ENCODE results near the gene HSPH1.

DNA sequence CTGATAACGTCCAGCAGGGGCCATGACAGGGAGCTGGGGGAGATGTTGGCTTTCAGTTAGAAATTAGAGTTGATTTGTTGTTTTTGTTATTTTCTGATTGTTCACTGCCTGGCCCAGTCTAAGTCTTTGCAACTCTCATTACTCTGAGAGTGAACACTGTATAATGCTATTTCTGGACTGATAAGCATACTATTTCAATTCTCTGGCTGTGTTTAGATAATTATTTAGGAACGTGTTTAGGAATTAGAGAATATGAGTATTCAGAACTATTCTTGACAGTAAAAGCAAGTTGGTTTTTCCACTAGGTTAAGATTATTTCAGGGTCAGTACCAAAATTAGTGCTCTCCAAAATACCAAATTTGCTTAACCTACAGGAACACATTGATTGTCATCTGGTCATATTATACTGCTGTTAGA, 158.4 kb downstream of the SLC7A1 start:
- CAGE, long polyA plus RNA: no peak
- RRBS: no CpG with 5 or more reads among the region's 2 CpGs

DNA sequence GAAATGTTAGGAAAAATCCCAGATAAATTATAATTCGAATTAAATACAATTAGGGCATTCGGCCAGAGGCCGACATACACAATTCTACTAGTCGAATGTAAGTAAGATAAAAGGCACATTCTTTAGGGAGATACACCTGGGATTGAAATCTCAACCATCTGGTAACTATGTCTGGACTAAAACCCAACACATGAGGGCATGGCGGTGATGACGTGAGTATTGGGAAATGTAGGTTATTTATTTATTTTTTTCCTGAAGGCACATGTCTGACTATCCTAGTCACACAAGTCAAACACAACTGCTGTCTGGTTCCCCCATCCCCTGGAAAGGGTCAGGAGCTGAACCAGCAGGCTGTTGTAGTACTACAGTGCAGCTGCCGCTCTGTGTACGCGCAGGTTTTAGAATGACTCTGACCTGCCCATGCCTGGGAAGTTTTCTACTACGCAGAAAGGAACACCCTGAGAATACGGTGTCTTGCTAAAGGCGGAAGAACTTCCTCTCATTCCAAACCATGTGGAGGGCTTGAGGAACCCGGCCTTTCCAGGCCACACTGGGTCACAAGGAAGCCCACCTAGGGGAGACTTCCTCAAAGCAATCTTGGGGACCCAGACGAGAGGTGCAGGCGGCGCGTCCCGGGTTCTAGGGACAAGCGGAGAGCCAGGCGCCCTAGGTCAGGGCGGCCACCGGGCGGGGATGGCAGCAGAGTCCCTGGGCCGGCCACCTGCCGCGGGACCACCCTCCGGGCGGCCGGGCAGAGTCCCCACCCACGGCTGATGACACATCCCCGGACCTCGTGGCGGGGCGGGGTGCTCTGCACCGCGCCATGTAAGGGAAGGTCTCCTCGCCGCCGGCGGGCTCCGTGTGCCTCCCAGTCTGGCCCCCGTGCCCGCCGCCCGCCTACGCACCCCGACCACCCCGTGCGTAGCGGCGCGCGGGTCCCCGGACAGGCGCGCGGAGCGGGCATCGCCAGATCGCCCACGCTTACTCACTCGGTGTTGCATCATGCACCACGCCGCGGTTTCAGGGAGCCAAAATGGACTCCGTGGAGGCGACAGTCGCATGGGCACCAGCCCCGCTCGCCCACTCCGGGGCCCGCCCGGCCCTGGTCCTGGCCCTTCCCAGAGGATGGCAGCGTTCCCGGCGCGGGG, 959 bp downstream of the SLC7A1 start:
- CAGE, long polyA plus RNA: no peak
- RRBS: 2% methylated on average over 36 of the region's 77 CpGs

DNA sequence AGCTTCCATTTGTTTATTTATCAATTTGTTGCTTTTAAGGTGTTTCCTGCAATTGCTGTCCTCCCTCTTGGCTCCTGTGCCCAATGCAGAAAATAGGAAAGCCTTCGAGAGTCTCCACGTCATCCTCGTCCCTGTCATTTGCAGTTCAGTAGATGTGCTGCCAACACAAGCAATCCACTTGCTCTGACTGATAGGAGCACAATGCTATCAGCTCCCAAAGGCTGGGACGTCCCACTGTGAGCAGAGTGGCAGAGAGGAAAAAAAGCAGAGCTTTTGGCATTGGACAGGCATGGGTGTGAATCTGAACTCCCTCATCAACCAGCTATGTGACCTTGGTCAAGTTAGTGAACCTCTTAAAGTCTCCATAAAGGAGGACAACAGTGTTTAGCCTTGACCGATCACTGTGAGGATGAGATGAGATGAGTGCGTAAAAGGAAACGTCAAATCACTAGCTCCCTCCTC, 10.7 kb upstream of the SLC7A1 start:
- CAGE, long polyA plus RNA: no peak
- RRBS: no CpG with 5 or more reads among the region's 7 CpGs

DNA sequence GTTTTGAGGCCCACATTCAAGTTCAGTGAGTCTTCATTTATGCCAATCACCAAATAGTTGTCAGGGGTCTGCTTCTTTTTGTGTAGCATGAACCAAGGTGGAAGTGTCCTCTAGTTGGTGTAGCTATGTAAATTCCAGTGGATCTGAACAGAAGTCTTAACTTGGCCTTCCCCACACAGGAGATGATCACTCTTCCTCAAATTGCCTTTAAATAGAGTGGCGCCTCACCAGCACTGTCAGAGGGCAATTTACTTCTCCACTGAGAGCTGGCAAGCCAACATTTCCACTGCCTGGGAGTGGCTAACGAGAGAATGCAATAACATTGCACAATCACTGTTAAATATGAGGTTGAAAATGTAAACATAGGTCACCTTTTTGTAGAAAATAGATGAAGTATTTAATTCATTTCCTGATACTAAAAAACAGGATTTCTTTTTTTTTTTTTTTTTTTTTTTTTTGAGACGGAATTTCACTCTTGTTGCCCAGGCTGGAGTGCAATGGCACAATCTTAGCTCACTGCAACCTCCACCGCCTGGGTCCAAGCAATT, 55.4 kb upstream of the UBL3 start:
- CAGE, long polyA plus RNA: no peak
- RRBS: no CpG with 5 or more reads among the region's 4 CpGs

GRCh38 chr13:29935309-29936110, 85.1 kb upstream of the UBL3 start:
- CAGE, long polyA plus RNA: no peak
- RRBS: no CpG with 5 or more reads among the region's 11 CpGs

- CAGE, long polyA plus RNA: no peak
- RRBS: no CpG with 5 or more reads among the region's 14 CpGs
Observed at GRCh38 chr13:30132504-30132912, 174.8 kb downstream of the KATNAL1 start.

GRCh38 chr13:30133374-30133835, 173.9 kb downstream of the KATNAL1 start:
- CAGE, long polyA plus RNA: no peak
- RRBS: no CpG with 5 or more reads among the region's 16 CpGs

- CAGE, long polyA plus RNA: no peak
- RRBS: no CpG with 5 or more reads among the region's 6 CpGs
Observed at GRCh38 chr13:30154256-30154417, 153.2 kb downstream of the KATNAL1 start.

DNA sequence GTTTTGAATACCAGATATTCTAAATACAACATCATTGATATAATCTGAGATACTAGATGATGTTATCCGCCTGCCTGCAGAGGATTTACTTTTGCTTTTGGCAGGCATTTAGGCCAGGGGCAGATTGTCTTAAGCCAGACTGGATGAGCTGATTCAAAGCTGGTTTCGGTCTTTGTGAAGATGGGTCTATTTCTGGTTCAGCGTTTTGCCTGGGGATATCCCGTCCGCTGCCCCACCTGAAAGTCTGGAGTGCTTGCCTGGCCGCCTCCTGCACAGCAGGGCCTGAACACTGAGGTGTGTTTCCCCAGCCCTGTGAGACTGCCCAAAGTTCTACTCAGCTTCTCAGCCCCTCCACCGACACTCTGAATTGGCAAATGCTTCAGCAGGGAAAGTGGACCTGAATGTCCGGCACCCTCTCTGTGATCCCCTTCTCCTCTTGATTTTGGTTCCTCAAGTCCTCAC, 149.7 kb downstream of the KATNAL1 start:
- CAGE, long polyA plus RNA: no peak
- RRBS: 100% methylated on average over 1 of the region's 8 CpGs

DNA sequence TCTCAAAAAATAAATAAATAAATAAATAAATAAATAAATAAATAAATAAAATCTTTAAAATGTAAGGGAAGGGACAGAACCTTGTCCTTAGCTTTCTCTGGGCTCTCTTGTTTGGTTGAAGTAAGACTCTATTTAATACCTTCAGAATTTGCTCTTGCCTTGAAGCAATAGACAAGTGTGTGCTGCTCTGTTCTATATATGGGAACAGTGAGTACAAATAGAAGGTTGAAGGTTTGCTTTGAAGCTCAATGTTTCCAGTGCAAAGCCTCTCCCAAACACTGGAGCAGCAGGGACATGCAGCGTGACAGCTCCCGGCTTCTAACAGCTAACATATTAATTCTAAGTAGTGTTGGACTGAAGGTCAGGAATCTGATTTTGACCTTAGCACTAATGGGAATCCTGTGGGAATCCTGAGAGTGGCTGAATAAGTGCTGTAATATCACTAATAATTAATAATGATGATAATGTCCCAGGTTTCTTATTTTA, 16.9 kb upstream of the UBE2L5 start:
- CAGE, long polyA plus RNA: no peak
- RRBS: no CpG with 5 or more reads among the region's 2 CpGs

DNA sequence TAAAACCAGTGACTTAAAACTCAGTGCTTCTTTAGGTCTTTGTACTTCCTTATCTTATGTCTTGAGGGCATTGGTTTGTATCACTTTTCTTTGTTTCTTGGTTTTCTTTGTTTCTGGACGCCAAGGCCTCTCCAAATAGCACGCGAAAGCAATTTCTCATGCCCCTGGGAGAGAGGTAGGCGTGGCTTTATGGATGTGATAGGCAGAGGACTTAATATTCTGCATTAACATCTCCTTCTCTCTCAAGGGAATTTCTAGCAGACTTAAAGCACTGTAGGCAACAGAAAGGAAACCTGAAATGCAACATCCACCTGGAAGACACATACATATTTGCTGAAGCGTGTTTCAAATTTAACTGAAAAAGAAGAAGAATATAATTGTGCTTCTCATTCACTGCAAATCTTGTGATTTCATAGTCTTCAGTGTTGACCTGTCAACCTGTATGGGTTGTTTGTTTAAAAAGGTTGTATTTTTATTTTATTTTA, 20.7 kb downstream of the UBE2L5 start:
- CAGE, long polyA plus RNA: no peak
- RRBS: no CpG with 5 or more reads among the region's 5 CpGs

- CAGE, long polyA plus RNA: no peak
- RRBS: no CpG with 5 or more reads among the region's 4 CpGs
Observed at GRCh38 chr13:30459362-30459724, 6.4 kb downstream of the HMGB1 start.

GRCh38 chr13:30607745-30608381, 9.9 kb upstream of the USPL1 start:
- CAGE, long polyA plus RNA: no peak
- RRBS: no CpG with 5 or more reads among the region's 5 CpGs

DNA sequence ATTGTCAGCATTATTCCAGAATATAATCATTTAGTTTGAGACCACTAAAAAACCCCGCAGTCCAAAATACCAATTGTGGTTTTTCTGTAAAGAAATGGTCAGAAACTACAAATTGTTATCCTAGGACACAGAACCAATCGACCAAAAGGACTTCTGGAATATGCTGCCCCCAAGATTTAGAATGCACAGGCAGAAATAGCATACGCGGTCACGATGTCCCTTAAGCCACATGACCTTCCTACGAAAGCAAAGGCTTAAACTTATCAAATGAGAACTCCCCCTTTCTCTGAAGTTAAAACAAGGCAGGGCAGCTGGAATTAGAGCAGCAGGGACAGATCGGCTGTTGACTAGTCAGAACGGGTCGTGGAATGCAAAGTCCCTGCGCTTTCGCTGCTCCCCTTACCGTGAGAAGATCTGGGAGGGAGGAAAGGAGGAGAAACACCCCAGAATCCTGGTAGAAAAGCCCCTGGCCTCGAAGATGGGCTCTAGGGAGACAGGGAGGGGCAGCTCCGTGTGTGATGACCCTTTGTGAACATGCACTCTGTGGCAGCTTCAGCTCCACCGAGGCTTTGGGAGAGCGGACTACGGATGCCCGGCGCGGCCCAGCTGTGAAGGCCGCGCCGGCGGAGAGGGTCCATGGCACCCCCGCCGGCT, 780 bp upstream of the USPL1 start:
- CAGE, long polyA plus RNA: no peak
- RRBS: no CpG with 5 or more reads among the region's 26 CpGs

DNA sequence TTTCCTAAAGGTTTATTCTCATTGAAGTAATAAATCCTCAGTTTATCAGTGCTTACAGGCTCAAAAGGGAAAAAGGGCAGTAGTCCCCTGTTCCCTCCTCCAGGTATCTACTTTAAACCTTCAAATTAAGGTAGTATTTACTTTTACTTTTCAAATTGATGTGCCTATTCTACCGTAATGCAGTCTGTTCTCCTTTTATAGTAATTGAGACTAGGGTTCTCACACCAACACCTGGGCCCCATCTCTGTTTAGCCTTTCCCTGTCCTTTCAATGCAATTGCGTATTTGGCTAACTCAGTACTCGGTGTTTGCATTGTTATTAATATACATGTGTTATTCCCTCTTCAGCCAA, 30.1 kb downstream of the USPL1 start:
- CAGE, long polyA plus RNA: no peak
- RRBS: no CpG with 5 or more reads among the region's 3 CpGs

DNA sequence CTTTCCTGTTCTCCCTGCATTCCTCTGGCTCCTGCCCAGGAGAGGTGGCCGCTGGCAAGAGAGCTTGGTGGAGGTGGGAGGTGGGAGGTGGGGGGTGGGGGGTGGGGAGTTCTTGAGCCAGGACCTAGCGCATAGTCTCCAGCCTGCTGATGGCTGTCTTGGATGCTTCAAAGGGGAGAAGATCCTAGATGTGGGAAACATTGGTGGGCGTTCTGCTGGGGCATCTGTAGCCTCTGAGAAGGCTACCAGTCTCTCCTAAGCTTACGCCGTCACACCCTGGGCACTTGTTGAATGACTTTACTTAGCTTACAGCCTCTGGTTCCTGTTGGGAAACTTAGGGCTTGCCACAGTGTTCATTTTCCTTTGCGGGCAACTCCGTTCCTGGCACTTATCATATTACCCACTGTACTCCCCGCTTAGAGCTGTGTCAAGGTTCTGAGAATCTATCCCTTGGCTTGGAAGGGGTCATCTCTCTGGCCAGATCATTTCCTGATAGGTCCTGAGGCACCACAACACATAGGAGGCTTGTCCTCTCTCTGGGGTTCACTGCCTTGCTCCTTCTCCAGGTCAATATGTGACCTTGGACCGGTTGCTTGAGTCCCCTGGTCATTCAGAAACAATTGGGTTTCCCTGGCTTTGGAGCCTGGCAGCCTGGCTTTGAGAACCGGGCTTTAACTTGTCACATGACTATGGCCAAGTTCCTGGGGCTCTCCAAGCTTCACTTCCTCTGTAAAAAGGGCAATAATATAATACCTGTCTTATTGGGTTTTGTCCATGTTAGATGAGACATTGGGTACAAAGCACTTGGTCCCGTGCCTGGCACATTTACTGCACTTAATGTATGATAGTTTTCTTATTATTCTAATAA, 20.6 kb upstream of the ALOX5AP start:
- CAGE, long polyA plus RNA: no peak
- RRBS: 95% methylated on average over 2 of the region's 11 CpGs

DNA sequence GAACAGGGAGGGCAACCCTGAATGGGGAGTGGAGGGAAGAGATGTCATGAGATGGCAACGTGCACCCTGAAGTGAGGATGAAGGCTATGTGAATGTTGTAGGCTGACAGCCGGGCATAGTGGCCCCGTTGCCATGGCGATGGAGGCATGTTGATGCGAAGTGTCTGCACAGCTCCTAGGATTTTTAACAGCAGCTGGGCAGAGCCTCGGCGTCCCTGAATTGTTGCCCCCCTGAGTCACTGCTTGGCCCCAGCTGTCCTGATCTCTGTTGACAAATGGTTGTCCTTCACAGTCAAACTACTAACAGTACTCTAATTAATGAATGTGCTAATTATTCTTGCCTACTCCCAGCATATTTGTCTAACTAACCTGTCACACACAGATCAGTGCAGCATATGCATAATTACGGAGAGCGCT, 4.7 kb upstream of the ALOX5AP start:
- CAGE, long polyA plus RNA: no peak
- RRBS: no CpG with 5 or more reads among the region's 9 CpGs

GRCh38 chr13:31161286-31162096, at the start of gene HSPH1:
TSS of gene HSPH1 (minus strand) at chr13:31161904.
- CAGE, long polyA plus RNA: no peak
- RRBS: 2% methylated on average over 38 of the region's 73 CpGs

DNA sequence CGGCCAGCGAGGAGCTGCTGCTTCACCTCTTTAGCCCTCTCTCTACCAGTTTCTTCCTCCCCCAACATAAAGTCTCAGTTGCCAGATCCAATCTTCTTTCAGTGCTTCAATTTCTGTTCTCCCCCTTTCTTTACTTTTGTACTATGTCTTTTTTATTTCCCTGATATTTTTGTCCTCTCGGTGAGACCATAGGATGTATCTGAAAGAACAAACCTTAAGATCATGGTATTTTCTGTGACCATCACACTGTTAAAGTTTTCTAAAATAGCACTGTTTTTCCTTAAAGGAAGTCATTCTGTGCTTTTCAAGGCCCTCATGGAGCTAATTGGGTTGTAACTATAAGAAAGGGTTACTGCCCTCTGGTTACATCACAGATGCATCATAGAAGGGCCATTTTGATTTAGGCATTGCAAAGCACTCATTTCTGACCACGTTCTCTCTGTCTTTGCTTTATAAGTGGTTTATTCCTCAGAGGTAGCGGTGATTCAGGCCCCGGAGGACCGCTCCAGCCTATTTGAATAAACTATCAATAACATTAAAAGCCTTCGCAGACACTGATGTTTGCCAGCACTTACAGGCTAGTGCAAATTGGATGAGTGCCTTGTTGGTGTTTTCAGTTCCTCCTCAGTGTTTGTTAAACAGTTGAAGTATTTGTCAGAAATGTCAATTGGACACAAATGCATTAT, 120.0 kb downstream of the RXFP2 start:
- CAGE, long polyA plus RNA: no peak
- RRBS: no CpG with 5 or more reads among the region's 8 CpGs

GRCh38 chr13:31950362-31950893, 81.1 kb upstream of the FRY start:
- CAGE, long polyA plus RNA: no peak
- RRBS: no CpG with 5 or more reads among the region's 2 CpGs